Measurements from ENCODE around the gene GUCD1.

DNA sequence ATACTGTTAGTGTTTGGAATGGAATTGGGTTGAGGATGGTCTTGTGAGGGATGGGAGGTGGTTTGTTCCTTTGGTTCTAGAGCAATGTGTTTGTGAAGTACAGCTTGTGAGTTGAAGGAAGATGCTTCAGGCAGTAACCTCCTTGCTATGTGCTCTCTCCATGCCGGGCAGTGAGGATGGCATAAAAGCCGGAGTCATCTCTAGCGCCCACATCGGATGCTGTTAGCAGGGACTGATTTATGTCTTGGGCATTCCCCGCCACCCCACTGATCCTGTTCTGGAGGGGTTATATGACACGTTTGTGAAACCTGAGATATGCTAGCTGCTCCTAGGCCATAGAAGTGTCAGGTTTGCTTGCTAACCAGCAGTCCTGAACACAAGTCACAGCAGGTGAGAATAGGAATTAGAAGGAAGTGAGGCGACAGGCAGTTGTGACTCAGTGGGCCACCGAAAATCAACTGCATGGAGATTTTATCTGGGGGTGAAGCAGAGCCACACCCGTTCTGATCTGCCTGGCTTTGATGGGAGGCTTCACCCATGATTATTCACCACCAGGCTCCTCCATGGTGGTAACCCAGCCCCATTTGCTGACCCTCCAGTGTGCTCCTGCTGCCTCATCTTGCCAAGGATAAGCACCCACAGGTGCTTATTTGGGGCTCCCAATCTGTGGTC is 2.2 kb downstream of the BCR start:
- PRO-cap: no peak

GRCh38 chr22:23215438-23216347 is 35.4 kb downstream of the BCR start:
- PRO-cap: no peak

- PRO-cap: no peak
These were observed 68.2 kb downstream of the BCR start for GRCh38 chr22:23248580-23248826.

- PRO-cap: no peak
These were observed 84.3 kb downstream of the BCR start for GRCh38 chr22:23264570-23265102.

GRCh38 chr22:23565938-23566847 is 13.9 kb downstream of the IGLL1 start:
- PRO-cap: no peak

- PRO-cap: no peak
These were observed 3.0 kb downstream of the MIF start for GRCh38 chr22:23897147-23897694.

GRCh38 chr22:24157844-24158484 is 23.3 kb upstream of the SUSD2 start:
- PRO-cap: no peak

- PRO-cap: no peak
These were observed 3.3 kb upstream of the SUSD2 start for GRCh38 chr22:24177857-24178493.

- PRO-cap: no peak
These were observed 14.4 kb downstream of the SUSD2 start for GRCh38 chr22:24195755-24195990.

- PRO-cap: no peak
These were observed 6.4 kb upstream of the SPECC1L start for GRCh38 chr22:24264036-24264855.

DNA sequence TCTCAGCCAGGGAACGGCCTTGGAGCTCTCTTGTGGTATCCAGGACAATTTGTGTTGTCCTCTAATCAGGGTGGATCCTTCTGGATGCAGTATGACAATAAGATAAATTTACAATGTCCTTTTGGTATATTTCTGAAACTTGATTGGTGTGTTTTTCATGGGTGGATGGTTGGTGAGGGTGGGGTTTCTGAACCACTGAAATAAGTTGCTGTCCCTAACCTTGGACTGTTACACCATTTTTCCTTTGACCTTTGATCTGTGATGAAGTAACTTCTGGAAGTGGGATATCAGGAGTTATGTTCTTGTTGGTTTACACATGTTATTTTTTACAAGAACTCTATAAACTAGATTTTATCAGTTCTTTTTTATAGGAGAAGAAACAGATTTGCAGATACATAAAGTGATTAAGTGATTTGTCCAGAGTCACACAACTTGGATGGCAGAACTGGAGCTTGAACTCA is 21.5 kb downstream of the SPECC1L start:
- PRO-cap: no peak

- PRO-cap: no peak
These were observed 33.4 kb downstream of the SPECC1L start for GRCh38 chr22:24303950-24304471.

DNA sequence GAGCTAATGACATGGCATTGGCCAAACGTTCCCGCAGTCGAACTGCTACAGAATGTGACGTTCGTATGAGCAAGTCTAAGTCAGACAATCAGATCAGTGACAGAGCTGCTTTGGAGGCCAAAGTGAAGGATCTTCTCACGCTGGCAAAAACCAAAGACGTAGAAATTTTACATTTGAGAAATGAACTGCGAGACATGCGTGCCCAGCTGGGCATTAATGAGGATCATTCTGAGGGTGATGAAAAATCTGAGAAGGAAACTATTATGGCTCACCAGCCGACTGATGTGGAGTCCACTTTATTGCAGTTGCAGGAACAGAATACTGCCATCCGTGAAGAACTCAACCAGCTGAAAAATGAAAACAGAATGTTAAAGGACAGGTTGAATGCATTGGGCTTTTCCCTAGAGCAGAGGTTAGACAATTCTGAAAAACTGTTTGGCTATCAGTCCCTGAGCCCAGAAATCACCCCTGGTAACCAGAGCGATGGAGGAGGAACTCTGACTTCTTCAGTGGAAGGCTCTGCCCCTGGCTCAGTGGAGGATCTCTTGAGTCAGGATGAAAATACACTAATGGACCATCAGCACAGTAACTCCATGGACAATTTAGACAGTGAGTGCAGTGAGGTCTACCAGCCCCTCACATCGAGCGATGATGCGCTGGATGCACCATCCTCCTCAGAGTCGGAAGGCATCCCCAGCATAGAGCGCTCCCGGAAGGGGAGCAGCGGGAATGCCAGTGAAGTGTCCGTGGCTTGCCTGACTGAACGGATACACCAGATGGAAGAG is 51.0 kb downstream of the SPECC1L start:
- PRO-cap: no peak

DNA sequence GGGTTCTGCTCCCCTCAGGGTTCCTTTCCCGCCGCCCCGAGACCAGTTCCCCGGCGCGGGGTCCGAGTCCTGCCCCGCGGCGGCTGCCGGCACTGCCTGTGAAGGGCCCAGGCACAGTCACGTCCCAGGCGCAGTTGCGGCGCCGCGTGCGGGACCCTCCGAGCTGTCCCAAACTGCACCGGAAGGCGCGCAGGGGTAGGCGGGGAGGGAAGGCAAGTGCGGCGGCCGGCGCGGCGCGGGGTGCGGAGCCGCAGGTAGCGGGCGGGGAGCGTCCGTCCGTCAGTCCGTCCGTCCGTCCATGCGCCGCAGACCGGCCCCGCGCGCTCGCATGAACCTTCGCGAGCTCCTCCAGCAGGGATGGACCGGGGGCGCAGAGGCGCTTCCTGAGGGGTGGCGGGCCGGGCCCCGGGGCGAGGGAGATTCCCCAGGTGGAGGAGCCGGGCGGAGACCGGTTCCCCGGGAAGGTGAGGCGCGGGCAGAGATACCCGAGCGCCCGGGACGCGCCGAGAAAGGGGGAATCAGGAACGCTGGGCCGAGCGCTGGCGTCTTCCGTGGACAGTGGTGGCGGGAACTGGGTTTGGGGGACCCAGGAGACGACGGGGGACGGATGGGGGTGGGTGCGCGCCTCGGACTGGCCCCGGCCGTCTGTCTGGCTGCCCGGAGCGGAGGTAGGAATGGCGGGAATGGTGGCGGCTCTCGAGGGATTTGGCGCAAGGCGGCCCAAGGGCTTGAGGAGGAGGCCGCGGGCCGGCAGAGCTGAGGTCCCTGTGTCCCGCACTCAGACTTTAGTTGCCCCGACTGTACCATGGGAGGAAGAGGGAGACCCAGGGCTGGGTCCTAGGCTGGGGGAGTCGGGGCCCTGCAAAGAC is 3.1 kb upstream of the ADORA2A start:
- PRO-cap: unidirectional peak, plus-strand start at position 184 of the sequence

DNA sequence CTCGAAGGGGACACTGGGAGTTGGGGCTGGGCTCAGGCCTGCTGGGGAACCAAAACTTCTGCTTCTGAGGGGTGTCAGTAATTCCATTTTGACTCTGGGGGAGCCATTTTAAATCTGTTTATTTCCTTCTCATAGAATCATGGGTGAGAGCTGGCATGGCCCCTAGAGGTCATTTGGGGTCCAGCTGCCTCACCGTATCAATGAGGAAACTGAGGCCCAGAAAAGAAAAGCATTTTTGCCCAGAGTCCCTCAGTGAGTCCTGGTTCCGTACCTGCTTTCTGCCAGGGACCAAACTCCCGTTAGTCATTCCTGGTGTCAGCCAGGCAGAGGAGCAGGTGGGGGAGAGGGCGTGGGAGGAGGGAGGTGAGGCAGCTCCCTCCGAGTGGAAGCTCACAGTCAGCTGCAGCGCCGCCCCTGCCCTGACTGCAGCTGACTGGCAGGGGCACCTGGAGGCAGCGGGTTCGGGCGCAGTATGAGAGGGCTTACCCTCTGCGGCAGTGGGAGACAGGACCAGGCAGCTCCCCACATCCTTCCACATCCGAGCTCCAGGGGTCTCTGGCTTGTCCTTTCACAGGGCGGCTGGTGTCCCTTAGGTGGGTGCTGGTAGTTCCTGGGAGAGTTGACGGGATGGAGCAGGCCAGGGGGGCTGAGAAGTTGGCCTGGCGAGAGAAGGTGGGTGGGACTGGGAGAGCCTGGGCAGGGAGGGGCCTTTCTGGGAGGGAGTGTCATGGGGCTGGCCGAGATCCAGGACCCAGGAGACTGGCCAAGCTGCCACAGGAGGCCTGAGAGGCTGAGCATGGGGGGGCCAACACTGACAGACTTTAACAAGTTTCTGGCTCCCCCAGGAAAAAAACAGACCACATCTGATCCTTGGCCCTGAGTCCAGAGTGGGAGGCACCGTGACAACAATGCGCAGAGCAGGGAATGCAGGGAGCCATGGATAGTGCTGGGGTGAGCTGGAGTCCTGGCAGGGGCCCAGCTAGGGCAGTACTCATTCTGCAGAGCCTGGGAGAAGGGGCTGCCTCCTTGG is 4.7 kb downstream of the ADORA2A start:
- PRO-cap: unidirectional peak, plus-strand start at position 473 of the sequence

DNA sequence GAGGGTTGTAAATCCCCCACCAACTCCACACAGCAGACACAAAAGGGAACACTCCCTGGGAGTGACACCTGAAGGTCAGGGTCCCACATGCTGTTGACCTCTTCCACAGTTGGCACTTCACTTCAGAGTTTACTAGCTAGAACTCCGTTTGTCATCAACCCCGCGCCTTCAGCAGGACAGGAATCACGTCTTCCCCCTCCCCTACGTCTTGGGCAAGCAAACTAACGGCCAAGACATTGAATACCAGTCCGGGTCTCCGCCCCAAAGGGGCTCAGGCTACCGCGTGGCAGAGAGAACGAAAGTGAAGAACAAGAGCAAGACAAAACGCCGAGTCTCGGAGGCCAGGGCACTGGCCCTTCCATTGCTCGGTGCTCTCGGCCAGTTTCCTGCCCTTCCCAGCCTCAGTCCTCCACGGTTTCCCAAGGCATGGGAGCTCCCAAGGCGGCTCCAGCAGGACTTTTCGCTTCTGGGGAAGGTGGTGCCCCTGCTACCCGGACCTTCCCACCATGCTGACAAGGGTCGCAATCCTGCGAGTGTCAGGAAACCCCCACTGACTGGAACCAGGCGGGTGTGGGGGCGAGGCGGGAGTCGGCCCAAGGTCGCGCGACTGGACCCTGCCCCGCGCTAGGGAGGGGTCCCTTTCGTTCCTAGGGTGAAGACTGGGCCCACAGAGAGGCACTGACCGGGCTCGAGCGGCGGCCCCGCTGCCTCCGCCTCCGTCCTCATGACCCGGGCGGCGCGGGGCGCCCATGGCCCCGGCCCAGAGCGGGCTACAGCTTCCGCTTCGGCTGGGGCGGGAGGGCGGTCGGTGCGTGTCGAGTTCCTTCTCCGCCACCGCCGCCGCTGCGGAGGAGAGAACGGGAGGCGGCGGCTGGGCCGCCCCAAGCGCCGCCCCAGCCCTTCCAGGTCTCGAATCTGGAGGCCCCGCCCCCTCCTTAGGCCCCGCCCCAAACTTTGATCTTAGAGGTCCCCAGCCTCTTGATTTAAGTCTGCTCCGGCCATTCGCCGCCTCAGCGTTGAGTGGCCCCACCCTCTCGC is at the start of gene GUCD1:
TSS of gene GUCD1 (minus strand) at position 873 of the 1,038 bp plus-strand sequence.
- PRO-cap: unidirectional peak, plus-strand start at position 322 of the sequence; bidirectional peak, plus-strand start outside the sequence, minus-strand start at position 845 of the sequence

GRCh38 chr22:24588232-24589129 is 4.4 kb downstream of the LRRC75B start:
- PRO-cap: no peak

- PRO-cap: no peak
These were observed 83.6 kb downstream of the GGT1 start for GRCh38 chr22:24686670-24686983.

- PRO-cap: no peak
These were observed 19.3 kb downstream of the LHFPL7 start for GRCh38 chr22:24927193-24927512.

GRCh38 chr22:24985157-24985390 is 32.6 kb downstream of the KIAA1671 start:
- PRO-cap: no peak